A172 (cell line): Measurements from ENCODE around the gene C2CD4B.

- RAMPAGE, long total RNA = no peak
Observed at GRCh38 chr15:60917114-60918054, 311.7 kb downstream of the RORA start.

DNA sequence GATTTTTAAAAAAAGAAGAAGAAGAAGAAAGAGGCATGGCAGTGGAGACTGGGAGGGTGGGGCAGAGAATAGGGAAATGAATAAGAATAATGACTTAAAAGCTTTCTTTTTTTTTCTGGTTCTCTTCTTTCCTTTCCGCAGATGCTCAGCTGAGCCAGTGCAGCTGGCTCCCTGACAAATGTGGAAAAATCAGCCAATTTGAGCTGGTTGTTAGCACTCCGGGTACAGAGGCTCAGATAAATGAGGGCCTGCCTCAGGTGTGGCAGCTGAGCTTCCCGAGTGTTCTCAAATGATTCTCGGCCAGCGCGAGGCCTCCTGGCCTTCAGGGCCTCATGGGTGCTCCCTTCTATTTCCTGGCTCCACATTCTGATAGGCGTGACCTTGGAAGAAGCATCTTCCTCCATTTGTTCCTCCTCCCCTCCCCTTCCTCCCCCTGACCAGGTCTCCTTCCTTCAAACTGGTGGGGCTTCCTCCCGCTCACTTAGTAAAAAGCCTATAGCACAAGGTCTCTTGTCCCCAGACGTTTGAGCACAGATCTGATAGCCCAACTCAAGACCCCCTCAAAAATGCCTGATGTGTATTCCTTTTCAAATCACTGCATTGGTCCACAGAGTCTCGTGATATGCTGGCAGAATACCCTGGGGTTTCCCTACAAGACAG, 233.9 kb downstream of the RORA start:
- RAMPAGE, long total RNA = no peak

DNA sequence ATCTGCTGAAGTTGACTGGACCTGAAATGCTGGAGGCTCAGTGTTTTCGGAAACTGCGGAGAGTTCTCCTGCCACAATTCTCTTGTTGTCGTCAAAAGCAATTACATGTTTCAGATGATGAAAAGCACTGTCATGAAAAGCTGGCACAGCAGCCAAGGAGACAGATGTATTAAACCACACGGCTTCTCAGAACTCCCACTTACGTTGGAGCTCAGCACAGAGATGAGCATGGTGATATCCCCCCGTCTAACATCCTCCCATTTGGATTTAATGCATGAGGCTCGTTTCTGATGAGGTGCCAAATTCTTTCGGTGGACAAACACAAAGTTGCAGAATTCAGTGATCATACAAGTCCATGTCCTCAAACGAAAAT, 180.0 kb downstream of the RORA start:
- RAMPAGE, long total RNA = no peak

- RAMPAGE, long total RNA = no peak
Observed at GRCh38 chr15:61403792-61405006, 175.1 kb upstream of the RORA start.

GRCh38 chr15:61519298-61519595, 290.1 kb upstream of the RORA start:
- RAMPAGE, long total RNA = no peak

DNA sequence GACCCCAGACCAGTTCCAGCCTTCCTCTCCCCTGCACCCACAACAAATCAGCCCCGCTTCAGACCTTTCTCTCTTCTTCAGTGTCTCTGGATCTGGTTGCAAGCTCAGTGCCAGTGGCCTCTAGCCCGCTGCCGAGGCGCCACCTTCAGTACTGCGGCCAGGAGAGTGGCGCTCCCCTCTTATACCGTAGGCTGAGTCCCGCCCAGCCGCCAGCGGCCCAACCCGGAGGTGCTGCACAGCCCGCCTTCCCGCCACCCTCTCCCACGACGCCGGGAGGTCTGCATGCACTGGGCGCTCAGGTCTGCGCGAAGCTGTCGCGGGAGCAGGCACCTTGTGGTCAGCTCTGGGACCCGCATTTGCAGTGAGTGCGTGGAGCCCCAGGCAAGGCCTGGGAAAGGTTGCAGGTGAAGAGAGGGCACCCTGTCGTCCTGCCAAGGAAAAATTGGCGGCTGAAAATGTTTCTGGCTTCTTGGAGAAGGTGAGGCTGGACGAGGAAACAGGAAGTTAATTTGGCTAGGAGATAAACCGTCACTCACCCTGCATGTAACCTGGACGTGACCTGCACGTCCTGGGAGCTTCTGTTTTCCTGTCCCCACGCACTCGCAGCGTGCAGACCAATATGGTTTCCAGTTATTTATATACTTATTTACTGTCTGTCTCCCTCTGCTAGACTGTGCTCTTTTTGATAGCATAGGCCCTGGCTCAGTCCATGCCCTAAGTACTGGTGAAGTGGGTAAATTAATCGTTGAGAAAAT, at the start of gene C2CD4B:
TSS of gene C2CD4B (minus strand) at position 155 of the 755 bp plus-strand sequence.
- RAMPAGE, long total RNA = no peak

DNA sequence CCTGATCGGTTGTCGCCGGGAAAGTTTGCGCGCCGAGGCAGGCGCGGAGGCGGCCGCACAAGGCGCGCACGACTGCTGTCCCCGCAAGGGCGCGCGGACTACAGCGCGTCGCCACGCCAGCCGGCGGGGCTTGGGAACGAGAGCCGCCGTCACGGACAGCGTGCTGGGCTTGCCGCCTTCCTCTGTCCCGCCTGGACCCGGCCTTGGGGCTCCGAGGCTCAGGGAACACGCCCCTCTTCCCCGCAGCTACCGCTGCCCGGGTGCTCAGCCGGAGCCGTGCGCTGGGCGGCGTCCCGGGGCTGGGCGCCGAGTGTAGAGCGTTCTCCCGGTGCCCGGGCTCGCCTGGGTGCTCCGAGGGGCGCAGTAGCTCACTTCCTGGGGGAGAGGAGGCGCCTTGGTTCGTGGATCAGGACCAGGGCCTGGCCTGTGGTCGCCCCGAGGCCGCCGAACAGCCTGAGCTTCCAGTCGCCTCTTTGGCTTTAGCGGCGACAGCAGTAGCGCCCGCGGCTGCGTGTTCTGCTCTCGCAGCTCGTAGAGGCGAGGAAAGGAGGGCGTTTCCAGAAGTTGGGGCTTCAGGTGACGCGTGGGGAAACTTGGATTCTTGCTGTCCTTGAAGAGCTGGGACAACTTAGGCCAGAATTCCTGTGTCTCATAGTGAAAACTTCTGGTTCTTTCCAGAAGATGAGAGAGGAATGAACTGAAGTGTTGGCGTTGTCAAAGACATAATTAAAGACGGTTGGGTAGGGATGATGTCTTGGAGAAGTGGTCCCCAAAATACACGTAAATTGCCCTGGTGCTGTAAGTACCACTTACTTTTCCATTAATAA, 1.5 kb downstream of the TLN2 start:
- RAMPAGE, long total RNA = no peak

- RAMPAGE, long total RNA = no peak
Observed at GRCh38 chr15:62561032-62561634, 170.8 kb downstream of the TLN2 start.

DNA sequence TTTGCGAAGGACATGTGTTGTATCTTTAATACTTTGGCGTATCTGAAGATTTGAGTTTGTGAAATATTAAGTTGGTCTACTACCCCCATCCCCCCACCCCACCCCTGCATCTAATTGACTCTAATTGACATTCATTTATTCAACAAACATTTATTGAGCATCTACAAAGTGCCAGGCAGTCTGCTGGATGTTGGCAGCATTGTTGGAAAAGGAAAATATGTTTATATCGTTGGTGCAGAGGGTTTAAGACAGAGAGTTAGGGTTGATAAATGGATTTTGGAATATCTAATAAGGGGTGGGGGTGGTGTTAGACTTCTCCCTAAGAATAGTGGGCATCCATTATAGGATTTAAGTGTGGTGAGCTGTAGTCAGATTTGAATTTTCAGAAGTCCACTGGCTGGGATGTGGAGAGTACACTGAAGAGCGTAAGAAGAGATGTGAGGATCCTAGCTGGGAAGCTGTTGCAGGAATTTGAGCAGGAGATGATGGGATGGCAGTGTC, 217.7 kb downstream of the TLN2 start:
- RAMPAGE, long total RNA = no peak

DNA sequence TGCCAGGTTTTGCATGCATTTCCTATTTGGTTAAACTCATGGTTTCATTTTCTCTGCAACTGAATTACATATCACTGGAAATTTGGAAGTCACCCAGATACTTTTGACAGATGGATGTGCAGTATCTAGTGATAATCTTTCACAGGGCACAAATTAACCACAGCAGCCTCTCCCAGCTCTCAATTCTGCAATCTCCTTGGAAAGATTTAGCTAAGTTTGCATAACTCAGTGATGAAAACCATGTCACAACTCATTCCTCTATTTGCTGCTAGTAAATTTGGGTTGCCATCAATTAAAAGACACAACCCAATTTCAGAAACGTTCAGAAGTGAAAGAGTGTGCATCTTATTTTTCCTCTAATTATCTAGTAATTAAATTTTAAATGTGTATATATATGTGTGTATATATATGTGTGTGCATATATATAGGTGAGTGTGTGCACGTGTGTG, 162.2 kb upstream of the TPM1 start:
- RAMPAGE, long total RNA = no peak

GRCh38 chr15:62961044-62961640, 81.4 kb upstream of the TPM1 start:
- RAMPAGE, long total RNA = no peak

DNA sequence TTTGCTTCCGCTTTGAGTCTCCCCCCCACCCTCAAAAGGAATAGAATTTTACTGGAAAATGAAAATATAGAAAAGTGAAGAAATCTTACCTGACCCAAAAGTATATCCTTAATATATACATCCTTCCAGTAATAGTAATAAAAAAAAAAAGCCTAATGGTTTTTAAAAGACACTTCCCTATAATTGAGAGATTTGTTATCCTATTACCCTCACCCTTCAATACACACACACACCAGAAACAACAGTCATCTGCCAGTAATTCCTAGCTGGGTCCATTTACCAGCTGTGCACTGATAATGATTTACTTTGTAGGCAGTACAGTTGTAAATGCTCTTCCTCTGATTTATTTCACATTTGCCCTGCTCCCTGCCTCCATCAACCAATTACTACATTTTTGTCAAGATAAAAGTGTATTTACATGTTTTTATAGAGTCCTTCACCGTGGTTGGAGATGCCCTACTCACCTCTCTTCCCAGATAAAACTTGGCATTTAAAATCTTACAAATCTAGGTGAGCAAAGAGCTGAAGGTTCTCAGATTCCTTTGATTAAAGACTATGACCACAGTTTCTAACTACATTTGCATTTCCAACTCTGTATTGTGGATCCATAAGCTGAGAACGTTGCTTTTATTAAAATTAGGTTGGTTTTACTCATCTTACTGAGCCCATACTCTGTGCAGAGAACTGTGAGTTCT, 12.5 kb downstream of the TPM1 start:
- RAMPAGE, long total RNA = no peak

DNA sequence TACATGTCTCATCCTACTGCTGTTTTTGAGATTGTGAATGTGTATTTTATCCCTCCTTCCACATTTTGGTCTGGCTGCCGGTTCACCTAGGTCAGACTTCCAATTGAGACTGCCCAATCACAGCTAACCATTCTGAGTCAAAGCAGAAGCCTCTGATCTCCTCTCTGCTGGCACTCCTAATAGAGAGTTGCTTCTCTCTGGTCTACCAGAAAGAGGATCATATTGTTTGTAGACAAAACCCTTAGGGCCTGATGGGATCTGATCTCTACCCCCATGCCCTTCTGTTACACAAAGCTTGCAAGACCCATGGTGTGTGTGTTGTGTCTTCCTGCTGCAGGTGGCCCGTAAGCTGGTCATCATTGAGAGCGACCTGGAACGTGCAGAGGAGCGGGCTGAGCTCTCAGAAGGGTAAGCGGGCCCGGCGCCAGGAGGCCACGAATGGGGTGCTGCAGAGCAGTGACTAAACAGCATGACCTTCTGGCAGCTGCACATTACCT, 18.0 kb downstream of the TPM1 start:
- RAMPAGE, long total RNA = no peak

- RAMPAGE, long total RNA = no peak
Observed at GRCh38 chr15:63061557-63062094, 19.1 kb downstream of the TPM1 start.

GRCh38 chr15:63135447-63136377, 14.1 kb downstream of the LACTB start:
- RAMPAGE, long total RNA = no peak

- RAMPAGE, long total RNA = no peak
Observed at GRCh38 chr15:63142418-63143123, 14.7 kb downstream of the RPS27L start.

GRCh38 chr15:63151396-63152079, 5.7 kb downstream of the RPS27L start:
- RAMPAGE, long total RNA = no peak

- RAMPAGE, long total RNA = no peak
Observed at GRCh38 chr15:63367464-63368053, 14.1 kb downstream of the CA12 start.

- RAMPAGE, long total RNA = no peak
Observed at GRCh38 chr15:63379322-63380205, 2.1 kb downstream of the CA12 start.

GRCh38 chr15:63380796-63381027, 934 bp downstream of the CA12 start:
- RAMPAGE, long total RNA = no peak